HEK293 (cell line): ENCODE measurements around a stretch of chr16.

DNA sequence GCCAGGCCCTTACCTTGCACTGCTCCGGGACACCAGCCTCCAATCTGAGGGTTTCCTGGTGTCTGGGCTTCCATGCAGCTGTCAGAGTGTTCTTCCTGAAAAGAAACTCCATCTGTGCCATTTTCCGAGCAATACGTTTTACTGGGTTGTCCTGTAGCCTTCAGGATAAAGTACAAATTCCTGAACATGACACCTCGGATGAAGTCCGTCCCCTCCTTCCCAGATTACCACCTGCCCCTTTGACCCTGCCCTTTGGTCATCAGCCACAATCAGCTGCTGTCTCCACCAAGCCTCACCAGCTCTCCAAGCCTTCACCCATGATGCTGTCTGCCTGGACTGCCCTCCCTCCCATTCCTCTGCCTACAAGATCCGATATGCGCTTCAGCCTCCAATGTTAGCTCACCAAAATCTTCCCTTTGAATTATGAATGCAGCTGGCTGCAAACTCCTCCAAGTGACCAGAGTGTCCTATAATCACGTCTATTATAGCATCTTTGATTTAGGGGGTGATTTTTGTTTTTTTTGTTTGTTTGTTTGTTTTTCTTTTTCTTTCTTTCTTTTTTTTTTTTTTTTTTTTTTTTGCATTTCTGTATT lies 60.5 kb upstream of the KIFC3 start:
- PRO-cap = no peak
- RRBS, 2 experiments = no CpG with 5 or more reads among the region's 8 CpGs

DNA sequence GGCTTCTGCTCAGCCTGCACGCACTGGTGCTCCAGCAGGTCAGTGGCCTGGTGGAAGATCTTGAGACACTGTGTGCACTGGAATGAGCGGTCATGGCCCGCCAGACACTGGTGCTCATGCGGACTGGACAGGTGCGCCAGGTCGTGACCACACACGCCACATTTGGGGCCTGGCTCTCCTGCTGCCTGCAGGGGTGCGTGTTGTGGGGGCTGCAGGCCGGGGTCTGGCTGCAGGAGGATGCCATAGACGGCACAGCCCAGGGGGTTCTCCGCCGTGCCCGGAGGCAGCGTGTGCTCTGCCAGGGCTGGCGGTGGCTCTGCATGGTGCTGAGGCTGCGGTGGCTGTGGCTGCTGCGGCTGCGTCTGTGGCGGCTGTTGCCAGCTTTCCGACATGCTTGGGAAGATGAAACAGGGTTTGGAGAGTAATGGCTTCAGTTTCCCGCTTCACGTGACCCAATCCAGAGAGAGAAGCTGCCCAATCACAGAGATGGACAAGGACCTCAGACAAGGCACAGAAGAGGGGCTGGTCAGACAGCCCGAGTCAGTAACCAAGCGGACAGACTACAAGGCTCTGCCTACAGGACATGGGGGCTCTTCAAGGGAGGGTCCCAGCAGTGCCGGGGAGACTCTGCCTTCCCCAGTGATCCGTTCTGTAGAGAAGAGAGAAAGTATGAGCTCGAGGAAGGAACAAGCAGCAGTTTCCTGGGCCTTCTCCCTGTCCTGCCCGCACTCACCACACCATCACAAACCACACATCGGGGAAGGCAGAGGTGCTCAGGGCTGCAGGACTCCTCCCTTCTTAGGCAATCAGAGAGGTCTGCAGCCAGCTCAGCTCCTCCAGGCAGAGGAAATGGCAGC lies 2.4 kb downstream of the ZNF319 start:
- PRO-cap = no peak
- RRBS, 2 experiments = 90 to 93% methylated on average over 5 of the region's 29 CpGs

- PRO-cap = no peak
- RRBS, 2 experiments = 0 to 56% methylated on average over 1 of the region's 20 CpGs
Measured at GRCh38 chr16:58032508-58033535, 7.3 kb downstream of the MMP15 start.

- PRO-cap = no peak
- RRBS, 2 experiments = no CpG with 5 or more reads among the region's 2 CpGs
Measured at GRCh38 chr16:58318611-58318762, 23.7 kb upstream of the PRSS54 start.

- PRO-cap = no peak
- RRBS, 2 experiments = no CpG with 5 or more reads among the region's 4 CpGs
Measured at GRCh38 chr16:58418386-58418978, 26.2 kb downstream of the GINS3 start.

GRCh38 chr16:58421497-58422018 lies 29.3 kb downstream of the GINS3 start:
- PRO-cap = no peak
- RRBS, 2 experiments = 77 to 90% methylated on average over 3 of the region's 5 CpGs

DNA sequence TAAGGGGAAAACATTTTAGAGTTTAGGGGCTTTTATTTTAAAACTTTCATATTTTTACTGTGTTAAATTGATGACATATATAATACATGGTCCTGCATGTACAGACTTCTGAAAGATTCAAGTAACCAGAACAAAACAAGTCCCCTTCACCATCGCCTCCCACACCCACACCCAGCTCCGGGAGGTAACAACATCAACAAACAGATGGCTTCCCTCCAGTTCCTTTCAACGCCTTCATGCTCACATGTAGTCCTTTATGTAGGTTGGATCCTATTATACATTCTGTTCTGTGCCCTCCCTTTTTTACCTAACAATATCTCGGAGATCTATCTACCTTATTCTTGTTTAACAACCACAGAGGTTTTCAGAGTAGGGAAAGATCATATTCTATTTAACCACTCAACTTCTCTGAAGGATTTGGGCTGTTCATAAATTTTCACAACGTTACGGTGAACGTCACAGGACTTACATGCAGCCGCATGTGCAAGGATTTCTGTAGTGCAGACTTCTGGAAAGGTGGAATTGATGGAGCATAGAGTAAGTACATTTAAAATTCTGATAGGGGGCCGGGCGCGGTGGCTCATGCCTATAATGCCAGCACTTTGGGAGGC lies 30.6 kb downstream of the GINS3 start:
- PRO-cap = no peak
- RRBS, 2 experiments = no CpG with 5 or more reads among the region's 11 CpGs

DNA sequence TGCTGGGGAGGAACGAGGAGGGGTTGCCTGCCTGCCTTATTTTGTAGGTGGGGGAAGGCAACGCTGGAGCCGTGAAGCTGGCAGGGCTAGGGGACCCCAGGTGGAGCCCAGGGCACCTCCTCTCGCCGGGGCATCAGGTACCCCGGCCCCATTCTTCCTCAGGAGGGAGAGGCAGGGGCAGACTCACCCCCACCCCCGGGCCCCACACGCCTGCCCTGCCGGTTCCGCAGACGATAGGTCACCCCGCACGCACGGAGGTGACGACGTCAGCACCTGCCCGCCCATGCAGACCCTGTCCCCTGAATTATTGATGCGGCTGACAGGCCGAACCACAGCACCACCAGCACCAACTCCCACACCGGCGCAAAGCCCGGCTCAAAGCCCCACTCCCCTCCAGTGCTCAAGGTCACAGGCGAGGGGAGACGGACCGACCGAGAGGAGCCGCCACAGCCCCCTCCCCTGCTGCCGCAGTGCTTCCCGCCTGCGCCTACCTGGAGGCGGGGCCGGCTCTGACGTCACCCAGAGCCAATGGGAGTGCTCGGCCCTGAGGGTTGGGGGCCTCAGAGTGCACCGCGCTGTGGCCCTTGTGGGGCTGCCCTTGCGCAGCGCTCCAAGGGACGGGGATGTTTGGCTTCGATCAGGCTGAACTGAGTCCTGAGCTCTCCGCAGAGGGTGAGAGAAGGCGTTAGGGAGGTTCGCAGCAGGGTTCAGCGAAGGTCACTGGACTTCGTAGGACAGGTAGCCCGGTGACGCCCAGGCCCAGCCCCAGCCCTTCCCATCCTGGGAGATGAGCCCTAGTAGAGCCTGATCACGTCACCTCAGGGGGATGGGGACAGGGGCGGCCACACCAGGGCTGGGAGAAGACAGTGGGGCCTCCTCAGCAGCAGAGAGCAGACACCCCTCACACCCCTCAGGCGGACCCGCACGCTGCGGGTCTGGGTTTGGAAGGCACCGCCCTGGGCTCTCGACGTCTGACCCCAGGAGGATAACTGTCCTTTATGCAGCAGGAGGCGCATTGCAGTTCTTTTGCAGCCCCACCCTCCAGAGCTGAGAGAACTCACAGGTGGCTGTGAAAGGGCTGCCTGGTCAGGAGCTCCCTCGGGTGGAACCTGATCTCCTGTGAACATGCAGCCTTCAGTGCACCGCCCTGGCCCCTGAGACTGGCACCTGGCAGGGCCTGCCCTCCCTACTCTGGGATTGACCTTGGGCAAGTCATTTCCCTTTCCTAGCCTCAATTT lies 1.4 kb downstream of the NDRG4 start:
- PRO-cap = bidirectional peak, plus-strand start at position 563 of the sequence, minus-strand start at position 472 of the sequence
- RRBS, 2 experiments = 15 to 23% methylated on average over 2 of the region's 59 CpGs

DNA sequence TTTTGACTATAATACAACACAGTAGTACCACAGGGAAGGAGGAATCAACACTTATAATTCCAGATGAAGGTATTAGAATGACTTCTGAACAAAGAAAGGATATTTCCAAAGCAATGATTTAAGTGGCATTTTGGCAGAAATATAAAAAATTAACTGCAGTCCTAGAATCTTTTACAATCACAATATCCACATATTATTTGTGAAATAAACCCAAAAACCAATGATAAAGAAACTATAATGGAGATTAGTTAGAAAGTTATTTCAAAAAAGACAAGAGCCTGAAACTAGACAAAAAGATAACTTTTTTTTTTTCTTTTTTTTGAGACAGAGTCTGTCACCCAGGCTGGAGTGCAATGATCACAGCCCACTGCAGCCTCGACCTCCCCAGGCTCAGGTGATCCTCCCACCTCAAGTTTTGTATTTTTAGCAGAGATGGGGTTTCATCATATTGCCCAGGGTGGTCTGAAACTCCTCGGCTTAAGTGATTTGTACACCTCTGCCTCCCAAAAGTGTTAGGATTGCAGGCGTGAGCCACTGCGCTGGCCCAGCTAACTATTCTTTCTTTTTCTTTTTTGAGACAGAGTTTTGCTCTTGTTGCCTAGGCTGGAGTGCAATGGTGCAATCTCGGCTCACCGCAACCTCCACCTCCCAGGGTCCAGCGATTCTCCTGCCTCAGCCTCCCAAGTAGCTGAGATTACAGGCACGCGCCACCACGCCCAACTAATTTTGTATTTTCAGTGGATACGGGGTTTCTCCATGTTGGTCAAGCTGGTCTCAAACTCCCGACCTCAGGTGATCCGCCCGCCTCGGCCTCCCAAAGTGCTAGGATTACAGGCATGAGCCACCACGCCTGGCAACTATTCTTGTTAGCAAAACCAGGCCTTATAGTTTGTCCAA lies 8.7 kb downstream of the CNOT1 start:
- PRO-cap = no peak
- RRBS, 2 experiments = no CpG with 5 or more reads among the region's 16 CpGs

GRCh38 chr16:58733216-58733495 lies 960 bp downstream of the GOT2 start:
- PRO-cap = no peak
- RRBS, 2 experiments = 0% methylated on average over 1 of the region's 8 CpGs

DNA sequence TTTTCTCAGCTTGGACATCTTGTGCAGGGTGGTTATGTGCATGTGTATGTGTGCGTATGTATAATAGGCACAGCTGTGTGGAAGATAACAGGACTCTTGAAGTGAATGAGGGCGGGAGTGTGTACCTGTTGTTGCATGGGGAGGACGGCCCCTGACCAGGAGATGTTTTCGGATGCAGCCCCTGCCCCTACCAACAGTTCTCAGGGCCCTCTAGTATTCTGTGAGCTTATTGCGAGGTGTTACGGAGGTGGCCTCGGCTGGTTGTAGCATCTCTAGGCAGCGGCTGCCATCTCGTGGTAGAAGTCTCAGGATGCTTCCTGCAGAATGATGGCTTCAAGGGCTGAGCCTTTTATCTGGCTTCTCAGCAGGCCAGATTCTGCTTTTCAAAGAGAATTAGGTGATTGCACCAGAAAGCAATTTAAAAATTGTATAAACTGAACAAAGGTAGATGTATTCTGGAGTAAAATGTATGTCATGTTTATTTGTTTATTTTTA lies 22.2 kb upstream of the GOT2 start:
- PRO-cap = unidirectional peak, minus-strand start at position 220 of the sequence
- RRBS, 2 experiments = no CpG with 5 or more reads among the region's 9 CpGs

- PRO-cap = no peak
- RRBS, 2 experiments = no CpG with 5 or more reads among the region's 3 CpGs
Measured at GRCh38 chr16:58792086-58792651, 58.1 kb upstream of the GOT2 start.

DNA sequence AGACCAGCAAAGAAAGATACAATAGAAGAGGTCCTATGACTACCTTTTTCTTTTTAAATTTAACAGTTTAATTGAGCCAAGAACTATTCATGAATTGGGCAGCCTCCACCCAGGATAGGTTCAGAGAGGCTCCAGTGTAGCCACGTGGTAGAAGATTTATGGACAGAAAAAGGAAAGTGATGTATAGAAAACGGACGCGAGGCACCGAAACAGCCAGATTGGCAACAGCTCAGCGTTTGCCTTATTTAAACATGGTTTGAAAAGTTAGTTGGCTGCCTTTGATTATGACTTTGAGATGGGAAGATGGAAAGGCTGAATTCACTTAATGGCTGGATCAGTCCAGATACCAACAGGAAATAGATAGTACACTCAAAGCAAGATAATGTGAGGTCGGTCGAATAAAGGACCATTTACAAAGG lies 147.6 kb upstream of the GOT2 start:
- PRO-cap = no peak
- RRBS, 2 experiments = no CpG with 5 or more reads among the region's 8 CpGs

DNA sequence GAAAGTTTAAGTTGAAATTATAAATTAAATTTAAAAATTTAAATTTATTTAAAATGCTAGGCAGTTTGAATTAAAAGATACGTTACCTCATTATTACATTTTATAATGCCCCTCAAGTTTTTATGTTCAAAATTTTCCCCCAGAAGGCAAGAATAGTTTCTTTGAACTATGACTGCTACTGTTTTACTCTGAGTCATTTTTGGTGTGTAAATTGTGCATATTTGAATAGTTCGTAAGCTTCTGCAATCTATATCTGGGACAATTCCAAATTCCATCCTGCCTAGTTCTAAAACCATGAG lies 839.7 kb upstream of the GOT2 start:
- PRO-cap = no peak
- RRBS, 2 experiments = no CpG with 5 or more reads among the region's 2 CpGs

DNA sequence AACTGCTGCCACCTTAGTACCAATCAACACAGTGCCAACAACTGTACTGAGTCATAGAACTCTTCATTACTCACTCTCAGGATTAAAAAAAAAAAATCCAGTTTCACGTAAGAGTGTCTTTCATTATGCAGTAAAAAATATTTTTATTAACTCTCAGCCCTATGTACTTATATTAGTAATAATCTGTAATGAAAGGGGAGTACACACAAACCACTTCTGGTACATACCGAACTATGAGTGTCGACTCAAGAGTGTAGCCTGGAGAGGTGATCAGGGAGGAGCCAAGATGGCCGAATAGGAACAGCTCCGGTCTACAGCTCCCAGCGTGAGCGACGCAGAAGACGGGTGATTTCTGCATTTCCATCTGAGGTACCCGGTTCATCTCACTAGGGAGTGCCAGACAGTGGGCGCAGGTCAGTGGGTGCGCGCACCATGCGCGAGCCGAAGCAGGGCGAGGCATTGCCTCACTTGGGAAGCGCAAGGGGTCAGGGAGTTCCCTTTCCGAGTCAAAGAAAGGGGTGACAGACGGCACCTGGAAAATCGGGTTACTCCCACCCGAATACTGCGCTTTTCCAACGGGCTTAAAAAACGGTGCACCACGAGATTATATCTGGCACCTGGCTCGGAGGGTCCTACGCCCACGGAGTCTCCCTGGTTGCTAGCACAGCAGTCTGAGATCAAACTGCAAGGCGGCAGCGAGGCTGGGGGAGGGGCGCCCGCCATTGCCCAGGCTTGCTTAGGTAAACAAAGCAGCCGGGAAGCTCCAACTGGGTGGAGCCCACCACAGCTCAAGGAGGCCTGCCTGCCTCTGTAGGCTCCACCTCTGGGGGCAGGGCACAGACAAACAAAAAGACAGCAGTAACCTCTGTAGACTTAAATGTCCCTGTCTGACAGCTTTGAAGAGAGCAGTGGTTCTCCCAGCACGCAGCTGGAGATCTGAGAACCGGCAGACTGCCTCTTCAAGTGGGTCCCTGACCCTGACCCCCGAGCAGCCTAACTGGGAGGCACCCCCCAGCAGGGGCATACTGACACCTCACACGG lies 117.9 kb downstream of the CDH8 start:
- PRO-cap = no peak
- RRBS, 2 experiments = no CpG with 5 or more reads among the region's 38 CpGs

DNA sequence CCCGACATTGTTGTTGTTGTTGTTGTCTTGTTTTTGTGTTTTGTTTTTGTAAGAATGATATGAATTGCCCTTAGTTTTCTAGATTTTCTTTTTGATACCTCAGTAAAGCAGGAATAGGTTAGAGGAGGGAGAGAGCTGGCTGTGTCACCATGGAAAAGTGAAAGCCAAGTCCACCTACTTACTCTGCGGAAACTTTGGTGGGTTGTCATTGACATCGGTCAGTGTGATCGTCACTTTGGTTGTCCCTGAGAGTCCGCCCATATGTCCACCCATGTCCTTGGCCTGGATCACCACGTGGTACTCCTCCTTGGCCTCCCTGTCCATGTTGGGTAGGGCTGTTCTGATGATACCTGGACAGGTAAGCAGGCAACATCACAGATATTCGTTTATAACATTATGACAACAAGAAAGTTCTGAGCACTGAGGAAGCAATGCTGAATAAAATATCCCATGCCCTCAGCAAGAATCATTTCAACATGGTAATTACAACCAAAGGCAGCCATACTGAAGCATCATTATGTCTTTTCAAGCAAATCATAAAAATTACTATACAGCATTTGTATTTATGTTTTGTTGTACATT lies 130.2 kb downstream of the CDH11 start:
- PRO-cap = no peak
- RRBS, 2 experiments = no CpG with 5 or more reads among the region's 7 CpGs

DNA sequence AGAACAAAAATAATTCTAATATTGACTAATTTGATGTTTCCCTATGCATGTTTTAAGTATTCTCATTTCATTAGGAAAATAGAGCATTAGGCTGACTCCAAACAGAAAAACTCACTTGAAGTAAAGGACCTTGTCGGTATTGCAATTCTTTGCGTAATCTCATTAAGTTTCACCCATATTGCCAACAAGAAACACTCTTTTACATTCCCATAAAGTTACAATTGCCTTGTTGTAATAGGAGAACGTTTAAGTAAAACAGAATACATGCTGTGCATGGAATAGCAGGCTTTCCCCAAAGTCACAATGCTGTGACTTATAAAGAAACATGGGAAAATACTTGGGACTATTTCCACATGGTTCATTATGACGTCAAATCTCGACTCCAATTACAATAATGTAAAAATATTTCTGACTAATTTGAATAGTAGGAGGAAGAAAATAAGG lies 52.9 kb downstream of the CDH11 start:
- PRO-cap = no peak
- RRBS, 2 experiments = no CpG with 5 or more reads among the region's 5 CpGs

DNA sequence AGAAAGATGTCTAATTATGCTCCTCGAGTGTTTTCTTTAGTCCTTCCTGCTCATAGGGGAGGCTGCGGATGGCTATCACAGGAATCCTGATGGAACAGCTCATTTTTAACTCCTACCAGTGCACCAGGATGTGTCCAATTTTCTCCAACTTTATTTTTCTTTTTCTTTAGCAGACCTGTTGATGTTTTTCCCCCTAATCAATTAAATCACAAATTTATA lies 3.7 kb downstream of the CDH11 start:
- PRO-cap = no peak
- RRBS, 2 experiments = no CpG with 5 or more reads among the region's 2 CpGs

GRCh38 chr16:65734929-65735175 lies 613.0 kb upstream of the CDH11 start:
- PRO-cap = no peak
- RRBS, 2 experiments = no CpG with 5 or more reads among the region's 1 CpG

- PRO-cap = no peak
- RRBS, 2 experiments = no CpG with 5 or more reads among the region's 9 CpGs
Measured at GRCh38 chr16:65809603-65810229, 556.8 kb upstream of the CDH5 start.